ENCODE data around the gene KCNMB1.

- PRO-cap, 2 experiments, result peak in 2 of 2 experiments; most common plus-strand start chr5:170389018 (in 2); most common minus-strand start chr5:170389560 (in 2)
Observed at GRCh38 chr5:170388883-170389908, at the start of gene KCNMB1. Gene KCNMB1 (minus strand): TSS chr5:170389367.

DNA sequence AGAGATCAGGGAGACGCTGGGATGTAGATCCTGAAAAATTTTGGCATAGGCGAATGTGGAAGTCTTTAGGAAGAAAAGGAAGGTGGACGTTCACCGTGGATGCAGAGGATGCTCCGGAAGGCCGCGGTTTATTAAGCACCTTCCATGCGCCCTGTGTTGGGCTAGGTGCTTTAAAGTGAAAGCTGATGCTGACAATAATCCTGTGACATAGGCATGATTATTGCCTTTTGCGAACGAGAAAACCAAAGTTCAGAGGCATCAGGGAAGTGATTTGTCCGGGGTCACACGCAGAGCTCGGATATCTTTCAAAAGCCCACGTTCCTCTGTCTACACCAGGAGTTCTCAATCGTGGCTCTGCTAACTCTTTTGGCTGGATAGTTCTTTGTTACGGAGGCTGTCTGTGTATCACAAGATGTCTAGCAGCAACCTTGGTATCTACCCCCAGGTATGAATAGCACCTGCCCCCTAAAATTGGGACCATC is 12.0 kb upstream of the GABRP start:
- PRO-cap, 2 experiments, result no peak in any of the 2 experiments

- PRO-cap, 2 experiments, result no peak in any of the 2 experiments
Observed at GRCh38 chr5:170789002-170789439, 5.5 kb downstream of the GABRP start.

GRCh38 chr5:171510846-171511045 is 91.3 kb downstream of the FGF18 start:
- PRO-cap, 2 experiments, result peak in 1 of 2 experiments; most common minus-strand start chr5:171510924 (in 1)

- PRO-cap, 2 experiments, result no peak in any of the 2 experiments
Observed at GRCh38 chr5:171578206-171578749, 158.8 kb downstream of the FGF18 start.

- PRO-cap, 2 experiments, result no peak in any of the 2 experiments
Observed at GRCh38 chr5:171579052-171579434, 159.6 kb downstream of the FGF18 start.

GRCh38 chr5:171647325-171647718 is 138.3 kb upstream of the SMIM23 start:
- PRO-cap, 2 experiments, result no peak in any of the 2 experiments

GRCh38 chr5:171924276-171925212 is 81.9 kb downstream of the FBXW11 start:
- PRO-cap, 2 experiments, result no peak in any of the 2 experiments

GRCh38 chr5:172093347-172094022 is 87.0 kb upstream of the FBXW11 start:
- PRO-cap, 2 experiments, result peak in 1 of 2 experiments; most common minus-strand start chr5:172093489 (in 1)

DNA sequence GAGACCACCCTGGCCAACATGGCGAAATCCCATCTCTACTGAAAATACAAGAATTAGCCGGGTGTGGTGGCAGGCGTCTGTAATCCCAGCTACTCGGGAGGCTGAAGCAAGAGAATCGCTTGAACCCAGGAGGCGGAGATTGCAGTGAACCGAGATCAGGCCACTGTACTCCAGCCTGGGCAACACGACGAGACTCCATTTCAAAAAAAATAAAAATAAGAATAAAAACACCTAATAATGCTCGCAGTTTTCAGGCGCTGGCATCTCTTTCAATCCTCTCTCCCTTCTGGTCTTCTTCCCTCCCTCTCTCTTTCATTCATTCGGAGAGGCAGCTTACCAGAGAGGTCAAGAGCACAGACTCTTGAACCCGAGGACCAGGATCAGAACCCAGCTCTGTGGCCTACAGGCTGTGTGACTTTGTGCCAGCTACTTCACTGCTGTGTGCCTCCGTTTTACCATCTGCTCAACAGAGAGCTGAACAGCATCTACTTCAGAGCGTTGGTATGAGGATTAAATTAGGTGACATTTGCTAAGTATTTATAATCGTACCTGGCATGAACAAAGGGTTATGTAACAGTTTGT is 87.3 kb downstream of the STK10 start:
- PRO-cap, 2 experiments, result peak in 1 of 2 experiments; most common minus-strand start position 310 of the sequence (in 1)

GRCh38 chr5:172129109-172129979 is 58.7 kb downstream of the STK10 start:
- PRO-cap, 2 experiments, result peak in 2 of 2 experiments; most common plus-strand start chr5:172129390 (in 1); most common minus-strand start chr5:172129358 (in 1)

DNA sequence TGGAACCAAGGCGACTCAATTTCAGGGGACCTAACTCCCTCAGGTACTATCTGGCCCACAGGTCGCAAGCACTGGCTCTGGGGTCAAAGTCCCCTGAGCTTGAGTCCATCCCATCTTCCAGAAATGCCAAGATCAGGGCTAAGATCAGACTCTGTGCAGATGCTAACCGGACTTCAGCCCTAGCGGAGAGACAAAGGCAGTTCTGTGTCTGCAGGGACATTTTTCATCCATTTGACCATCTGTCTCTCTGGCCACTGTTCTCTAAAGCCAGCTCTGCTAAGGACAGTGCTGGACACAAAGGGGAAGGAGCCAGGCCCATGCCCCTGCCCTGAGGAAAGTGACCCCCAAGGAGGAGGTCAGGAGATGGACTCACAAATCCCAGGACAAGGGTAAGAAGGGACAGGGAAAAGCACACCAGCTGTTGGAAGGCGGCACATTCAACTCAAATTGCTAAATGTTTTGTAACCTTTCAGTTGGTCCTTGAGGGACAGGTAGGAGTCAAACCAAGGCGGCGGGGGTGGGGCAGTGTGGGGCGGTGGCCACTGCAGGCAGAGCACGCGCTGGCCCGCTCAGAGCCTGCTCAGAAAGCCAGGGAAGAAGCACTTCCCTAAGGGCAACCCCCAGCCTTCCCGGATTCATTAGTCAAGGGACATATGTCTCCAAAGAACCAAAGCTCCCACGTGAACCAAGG is 42.9 kb downstream of the STK10 start:
- PRO-cap, 2 experiments, result peak in 1 of 2 experiments; most common minus-strand start position 123 of the sequence (in 1)

DNA sequence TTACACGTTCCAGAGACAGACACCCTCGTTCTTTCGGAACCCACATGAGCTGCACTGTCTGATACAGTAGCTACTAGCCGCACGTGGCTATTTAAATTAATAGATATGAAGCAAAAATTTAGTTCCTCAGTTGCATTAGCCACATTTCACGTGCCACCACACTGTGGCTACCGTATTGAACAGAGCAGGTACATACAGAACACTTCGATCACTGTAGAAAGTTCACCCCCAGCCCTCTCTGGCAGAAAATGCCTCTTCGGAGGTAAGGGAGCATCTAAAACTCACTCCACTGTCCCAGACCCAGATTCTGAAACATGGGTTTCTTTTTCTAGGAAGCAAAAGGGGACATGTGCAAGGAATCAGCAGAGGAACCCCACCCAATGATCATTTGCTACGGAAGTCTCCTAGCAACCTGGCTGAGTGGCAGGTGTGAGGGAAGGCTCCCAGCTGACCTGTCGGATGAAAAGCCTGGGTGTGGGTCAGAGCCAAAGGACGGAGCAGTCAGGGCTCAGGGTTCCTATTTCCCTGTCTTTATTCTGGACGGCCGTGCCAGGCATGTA is 20.3 kb downstream of the STK10 start:
- PRO-cap, 2 experiments, result peak in 2 of 2 experiments; most common minus-strand start position 301 of the sequence (in 1)

- PRO-cap, 2 experiments, result peak in 2 of 2 experiments; most common plus-strand start chr5:172179252 (in 1); most common minus-strand start chr5:172179081 (in 1)
Observed at GRCh38 chr5:172178275-172179387, 9.4 kb downstream of the STK10 start.

DNA sequence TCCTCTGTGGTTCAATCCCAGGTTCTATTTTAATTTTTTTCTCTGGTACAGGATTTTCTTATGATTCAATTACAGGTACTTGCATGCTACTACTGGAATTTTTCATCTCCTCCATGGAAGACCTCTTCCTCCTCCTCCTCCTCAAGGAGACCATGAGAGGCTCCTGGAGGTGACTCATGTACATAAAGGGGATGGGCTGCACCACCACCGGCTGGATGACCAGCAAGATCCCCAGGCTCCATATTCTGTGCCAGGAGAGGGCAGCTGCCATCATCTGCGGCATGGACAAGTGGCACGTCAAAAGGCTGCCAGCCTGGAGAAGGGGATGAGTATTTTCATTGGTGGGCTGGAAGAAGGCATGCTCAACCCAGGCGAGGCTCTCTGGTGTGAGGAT is 28.8 kb downstream of the UBTD2 start:
- PRO-cap, 2 experiments, result no peak in any of the 2 experiments

DNA sequence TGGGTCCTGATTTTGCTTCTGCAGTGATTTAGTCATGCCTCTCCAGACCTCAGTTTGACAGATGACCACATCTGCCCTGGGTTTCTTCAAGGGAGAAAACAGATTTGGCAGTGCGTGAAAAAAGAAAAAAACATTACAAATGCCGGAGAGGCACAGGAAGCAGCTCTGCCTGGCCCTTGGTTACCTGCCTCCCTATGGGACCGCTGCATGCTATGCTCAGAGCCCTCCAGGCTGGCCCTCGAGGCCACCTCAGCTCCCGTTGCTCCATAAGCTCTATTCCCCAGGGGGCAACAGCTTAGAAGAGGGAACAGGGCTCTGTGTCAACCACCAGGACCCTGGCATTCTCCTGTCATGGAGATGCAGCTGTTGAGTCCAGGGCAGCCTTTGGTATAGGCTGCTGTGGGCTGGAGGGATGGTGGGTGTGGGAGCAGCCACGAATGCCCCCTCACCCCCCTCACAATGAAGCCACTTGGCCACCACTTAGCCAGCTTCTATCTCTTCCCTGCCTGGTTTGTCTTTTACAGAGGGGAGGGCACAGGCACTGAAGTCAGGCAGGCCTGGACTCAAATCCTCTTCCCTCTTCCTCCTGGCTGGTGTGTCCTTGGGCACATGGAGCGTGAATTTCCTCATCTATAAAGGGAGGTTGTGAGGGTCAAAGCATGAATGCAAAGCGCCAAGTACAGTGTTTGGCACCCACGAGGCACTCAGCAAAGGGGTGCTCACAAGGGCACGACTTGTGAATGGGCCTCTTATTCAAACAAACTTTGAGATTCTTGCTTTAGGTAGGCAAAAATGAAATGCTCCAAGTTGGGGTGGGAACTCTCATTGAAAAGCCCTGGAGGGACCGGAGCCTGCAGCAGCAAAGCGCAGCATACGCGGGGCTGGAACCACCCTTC is 53.5 kb upstream of the UBTD2 start:
- PRO-cap, 2 experiments, result no peak in any of the 2 experiments

GRCh38 chr5:172486278-172486926 is 32.1 kb upstream of the SH3PXD2B start:
- PRO-cap, 2 experiments, result no peak in any of the 2 experiments

DNA sequence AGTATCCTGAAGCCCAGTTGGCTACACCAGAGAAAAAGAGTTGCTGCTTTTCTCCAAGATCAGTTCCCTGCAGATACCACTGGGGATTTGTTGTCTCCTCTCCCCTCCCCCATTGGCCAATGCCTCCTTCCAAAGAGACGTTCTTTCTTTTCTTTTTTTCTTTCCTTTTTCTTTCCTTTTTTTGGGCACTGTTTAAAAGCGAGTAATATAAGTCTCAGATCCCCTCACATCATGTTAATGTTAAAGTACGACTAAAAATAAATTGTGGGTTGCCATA is 66.4 kb upstream of the NEURL1B start:
- PRO-cap, 2 experiments, result no peak in any of the 2 experiments

GRCh38 chr5:172647355-172648009 is 6.4 kb downstream of the NEURL1B start:
- PRO-cap, 2 experiments, result no peak in any of the 2 experiments

DNA sequence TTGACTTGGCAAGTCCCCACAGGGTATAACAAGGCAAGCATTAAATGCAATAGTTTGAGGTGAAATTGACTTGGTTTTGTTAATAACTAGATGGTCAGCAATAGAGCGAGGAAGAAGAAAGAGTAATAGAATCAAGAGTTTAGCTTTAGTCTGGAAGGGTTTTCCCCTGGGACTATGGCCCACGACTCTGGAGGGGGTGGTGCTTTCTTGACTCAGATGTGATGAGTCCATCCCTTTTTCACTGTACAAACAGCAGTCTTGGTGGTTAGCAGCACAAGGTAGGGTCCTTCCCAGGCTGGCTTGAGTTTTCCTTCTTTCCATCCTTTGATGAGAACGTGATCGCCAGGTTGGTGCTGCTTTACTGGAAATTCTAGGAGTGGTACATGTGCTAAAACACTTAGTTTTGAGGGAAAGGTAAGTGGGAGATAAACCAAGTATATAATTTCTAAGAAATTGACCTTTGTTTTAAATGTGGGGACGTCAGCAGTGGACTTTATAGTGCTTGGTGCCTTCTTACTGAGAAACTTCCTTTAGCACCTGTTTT is 11.7 kb downstream of the NEURL1B start:
- PRO-cap, 2 experiments, result no peak in any of the 2 experiments

All from monocyte (primary cell).